Neural crest cell (in vitro differentiated cells): Measurements from ENCODE around the genes PLEKHG5 and KLHL21.

DNA sequence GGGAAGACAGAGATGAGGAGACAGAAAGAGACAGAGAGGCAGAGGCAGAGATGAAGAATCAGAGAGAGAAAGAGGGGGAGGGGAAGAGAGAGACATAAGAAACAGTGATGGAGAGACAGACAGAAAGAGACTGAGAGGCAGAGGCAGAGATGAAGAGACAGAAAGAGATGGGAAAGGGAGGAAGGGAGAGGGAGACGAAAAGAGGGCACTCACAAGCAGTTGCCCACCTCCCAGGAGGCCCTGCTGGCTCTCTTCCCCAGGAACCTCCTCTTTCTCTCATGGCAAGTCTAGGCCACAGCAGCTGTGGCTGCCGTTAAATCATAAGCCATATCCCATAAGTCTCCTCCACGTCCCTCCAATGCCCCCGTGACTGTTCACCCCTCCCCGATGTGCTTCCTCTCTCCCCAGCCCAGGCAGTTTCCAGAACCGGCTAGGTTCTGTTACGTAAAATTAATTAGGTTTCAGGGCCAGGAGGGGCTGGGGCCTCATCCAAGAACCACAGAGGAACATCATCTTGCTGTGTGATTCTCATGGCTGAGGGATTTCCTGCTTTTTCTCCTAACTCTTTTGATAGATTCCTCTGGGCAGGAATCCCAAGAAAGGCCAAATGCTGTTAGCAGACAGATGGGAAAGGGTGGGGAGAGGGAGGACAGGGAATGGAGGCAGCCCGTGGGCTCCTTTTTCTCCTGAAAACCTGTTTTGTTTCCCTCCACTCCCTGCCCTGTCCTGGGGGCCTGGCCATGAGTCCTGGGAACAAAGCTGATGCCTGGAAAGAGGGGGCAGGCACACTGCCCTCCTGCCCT, 141.8 kb upstream of the AJAP1 start:
- PRO-cap = no peak

DNA sequence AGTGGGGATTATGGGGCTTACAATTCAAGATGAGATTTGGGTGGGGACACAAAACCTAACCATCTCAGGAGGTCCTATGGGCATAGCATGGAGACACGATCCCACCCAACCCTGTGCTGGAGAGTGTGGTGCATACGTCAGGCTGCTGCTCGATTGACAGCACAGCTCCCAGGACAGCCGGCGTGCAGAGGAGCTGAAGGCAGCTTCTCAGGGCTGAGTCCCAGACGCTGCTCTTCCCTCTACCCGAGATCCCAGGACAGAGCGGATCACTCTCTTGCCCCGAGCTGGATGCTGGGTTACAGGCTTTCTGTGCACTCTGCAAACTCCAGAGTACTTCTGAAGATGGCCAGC, 104.2 kb downstream of the AJAP1 start:
- PRO-cap = no peak

DNA sequence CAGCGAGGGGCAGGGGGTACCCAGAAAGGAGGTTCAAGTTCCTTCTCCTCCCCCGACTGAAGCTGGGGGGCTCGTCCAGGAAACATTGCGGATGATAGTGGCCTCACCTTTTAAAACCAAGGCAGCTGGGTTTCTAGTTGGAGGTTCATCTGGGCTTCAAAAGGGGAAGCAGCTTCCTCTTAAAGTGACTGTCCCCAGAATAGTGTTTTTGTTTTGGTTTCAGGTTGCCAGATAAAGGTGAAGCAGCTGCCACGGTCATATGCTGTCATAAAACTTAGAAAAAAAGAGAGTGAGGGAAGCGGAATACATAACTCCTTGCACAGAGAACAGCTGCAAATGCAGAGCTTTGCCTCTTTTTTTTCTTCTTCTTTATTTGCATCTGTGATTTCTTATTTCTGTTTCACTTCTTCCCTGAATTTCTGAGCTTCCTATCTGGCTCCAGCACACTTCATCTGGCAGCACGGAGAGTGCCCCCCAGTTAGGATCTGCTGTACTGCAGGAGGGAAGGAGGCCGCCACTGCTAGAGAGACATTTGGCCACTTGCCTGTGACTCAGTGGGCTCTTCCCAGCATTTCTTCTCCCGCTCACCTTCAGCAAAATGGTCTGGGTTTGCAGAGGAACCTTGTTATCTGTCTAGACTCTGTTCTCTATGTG, 142.1 kb downstream of the AJAP1 start:
- PRO-cap = no peak

DNA sequence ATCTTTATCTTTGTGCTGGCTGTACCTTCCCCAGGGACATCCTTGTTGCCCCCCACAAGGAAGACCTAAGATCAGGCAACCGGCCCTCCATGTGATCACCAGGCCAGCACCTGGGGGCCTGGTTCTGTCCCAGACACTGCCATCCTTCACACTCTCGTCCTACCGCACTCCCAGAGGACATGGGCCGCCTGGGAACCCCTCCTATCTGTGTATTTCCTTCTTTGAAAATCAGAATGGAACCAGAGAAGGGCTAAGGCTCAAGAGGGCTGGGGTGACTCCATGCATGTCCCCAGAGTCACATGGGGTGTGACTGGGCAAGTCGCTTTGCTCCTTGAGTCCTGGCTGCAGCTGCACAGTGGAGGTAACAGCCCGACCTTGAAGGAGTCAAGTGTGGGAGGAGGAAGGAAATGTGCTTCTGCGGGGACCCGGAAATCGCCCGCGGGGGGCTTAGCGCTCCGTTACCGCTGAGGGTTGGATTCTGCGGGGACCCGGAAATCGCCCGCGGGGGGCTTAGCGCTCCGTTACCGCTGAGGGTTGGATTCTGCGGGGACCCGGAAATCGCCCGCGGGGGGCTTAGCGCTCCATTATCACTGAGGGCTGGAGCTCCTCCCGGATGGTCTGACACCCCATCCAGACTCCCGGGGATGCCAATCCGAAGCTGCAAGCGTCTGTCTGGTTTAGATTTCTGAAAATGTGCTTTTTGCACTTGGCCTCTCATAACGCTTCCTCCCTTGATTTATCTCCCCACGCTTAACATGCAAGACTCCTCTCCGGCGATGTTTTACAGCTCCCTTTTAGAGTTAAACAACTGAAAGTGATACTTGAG, 278.9 kb downstream of the NPHP4 start:
- PRO-cap = no peak

DNA sequence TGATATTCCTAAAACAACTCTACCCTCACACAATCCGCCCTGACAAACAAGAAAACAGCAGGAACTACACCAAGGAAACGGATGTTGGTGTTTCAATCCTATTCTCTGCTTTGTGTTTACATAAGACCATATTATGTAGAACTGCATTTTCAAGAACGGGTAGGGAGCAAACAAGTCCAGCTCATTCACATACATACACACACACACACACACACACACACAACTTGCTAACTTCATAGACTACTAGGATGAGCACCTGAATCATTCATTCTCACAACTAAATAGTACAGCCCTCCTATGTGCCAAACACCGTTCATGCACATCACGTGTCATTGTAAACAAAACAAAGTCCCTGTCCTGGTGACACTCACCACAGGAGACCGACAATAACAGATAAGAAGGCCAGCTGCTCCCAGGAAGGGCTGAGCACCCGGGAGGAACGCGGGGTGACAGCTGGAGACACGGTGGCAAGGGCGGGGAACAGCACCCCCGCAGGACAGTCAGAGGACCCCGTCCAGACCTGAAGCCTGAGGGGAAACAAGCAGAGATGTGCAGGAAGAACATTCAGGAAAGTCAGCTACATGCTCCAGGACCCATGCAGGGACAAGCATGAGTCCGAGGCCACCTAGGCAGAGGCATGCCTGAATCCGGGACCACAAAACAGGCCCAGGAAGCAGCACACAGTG, 42.9 kb downstream of the NPHP4 start:
- PRO-cap = no peak

DNA sequence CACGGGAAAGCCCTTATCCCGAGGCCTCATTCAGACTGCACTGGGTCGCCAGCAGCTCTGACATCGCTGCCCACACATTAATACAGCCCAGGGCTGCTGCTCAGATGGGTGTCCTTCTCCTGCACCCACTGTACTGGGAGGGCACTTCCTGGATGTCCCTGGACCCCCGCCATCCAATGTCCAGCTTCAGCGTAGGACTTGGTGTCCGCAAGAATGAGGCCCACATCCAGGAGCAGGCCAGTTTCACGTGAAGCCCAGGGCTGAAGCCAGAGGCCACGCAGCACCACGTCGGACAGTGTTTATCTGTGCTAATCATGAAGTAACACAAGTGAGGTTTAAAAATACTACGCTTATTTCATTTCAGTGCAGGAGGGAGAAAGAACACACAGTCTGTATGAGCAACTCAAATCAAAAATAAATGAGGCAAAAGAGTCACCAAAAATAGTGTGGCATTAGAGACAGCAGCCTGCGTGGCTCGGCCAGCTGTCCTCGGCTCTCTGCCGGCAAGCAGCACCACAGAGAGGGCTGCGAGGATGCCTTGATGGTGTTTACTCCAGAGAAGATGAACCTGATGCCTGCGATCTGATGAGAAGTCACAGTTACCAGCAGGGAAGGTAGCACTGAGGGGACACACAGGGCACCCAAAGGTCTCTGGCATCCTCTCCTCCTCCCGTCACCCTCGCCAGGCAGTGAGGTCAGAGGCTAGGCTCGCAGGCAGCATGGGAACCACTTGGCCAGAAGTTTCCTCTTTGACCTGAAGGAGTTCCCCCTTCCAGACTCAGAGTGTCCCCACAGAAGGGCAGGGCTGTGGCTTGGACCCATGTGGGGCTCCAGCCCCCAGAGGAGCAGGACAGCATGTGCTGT, 22.1 kb upstream of the NPHP4 start:
- PRO-cap = no peak

DNA sequence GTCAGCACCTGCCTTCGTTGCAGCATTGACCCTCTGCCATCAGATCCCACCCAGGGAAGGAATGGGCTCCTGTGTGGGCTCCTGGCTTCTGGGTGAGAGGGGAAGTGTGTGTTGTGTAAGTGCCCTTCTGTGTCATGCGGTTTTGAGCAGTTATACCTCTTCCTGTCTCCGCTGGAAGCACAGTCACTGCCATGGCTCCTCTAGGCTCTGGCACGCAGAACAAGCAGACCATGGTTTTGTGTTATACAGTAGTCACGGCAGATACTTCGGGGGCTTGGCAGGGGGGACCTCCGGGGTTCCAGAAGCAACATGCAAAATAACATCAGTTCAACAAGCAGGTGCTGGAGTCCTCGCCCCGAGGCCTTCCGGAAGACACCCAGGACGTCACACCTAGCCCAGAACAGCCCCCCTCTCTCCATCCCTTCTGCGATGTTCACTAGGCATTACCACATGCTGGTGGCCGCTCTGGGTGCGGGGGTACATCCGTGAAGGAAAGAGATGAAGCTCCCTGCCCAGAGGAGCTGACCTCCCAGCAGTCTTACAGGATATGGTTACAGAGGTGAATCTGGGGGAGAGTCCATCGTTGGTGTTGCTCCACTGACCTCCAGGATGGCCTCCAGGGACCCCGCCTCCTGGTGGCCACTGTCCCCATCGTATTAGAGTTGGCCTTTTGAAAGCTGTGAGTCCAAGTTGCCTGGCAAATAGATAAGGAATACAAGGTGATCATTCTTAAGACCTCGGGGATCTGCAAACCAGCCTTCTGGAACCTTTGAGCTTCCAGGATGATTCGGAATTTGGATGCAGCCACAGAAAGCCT, 17.3 kb upstream of the KCNAB2 start:
- PRO-cap = no peak

GRCh38 chr1:6035074-6035844, 10.4 kb upstream of the KCNAB2 start:
- PRO-cap = no peak

- PRO-cap = no peak
Observed at GRCh38 chr1:6058585-6059055, 12.9 kb downstream of the KCNAB2 start.

DNA sequence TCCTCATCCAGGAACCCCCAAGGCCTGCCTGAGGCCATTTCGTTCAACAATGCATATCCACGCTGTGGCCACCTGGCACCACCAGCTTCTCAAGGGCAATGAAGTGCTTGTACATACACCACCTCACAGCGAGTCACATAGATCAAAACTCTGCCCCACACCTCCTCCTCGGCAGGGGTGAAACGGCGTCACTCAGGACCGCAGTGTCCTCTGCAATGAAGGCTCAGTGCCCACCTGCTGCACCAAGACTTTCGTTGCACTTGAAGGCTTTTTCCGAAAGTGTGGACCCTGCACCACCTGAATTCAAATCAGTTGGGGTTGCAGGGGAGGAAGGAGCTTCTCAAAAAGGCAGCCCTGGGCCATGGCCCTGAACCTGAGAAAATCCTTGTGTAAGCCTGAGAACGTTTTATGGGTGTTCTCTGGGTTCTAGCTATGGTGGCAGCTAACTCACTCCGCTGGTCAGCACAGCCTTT, 2.9 kb upstream of the CHD5 start:
- PRO-cap = no peak

DNA sequence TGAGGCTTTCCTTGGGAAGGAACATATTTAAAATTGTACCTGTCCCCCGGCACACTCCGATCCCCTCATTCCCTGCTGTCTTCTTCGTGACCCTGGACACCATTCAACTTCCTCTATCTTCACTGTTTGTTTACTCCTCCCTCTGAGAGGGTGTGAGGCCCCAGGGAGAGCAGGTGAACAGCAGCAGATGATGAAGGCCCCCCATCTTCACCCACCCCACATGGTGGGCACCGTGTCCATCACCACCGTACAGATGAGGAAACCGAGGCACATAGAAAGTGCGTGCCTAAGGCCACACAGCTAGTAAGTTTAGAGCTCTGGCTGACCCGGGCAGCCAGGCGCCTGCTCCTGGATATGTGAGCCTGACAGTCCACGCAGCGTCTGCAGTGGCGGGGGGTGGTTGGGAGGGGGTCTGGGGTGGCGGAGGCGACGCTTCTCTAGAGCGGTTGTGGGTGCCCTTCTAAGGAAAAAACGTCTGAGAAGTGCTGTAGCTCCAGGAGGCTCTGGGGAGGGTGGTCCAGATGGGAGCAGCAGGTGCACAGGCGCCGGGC, 16.9 kb upstream of the GPR153 start:
- PRO-cap = no peak

GRCh38 chr1:6294489-6295175, 33.7 kb upstream of the GPR153 start:
- PRO-cap = no peak

GRCh38 chr1:6334315-6334611, 59.3 kb downstream of the ACOT7 start:
- PRO-cap = no peak

GRCh38 chr1:6353676-6354451, 39.7 kb downstream of the ACOT7 start:
- PRO-cap = no peak

- PRO-cap = no peak
Observed at GRCh38 chr1:6358775-6359223, 34.8 kb downstream of the ACOT7 start.

- PRO-cap = no peak
Observed at GRCh38 chr1:6491112-6492118, at the start of gene PLEKHG5. Gene PLEKHG5, minus strand, starts transcription at chr1:6491667.

- PRO-cap = no peak
Observed at GRCh38 chr1:6546843-6547458, 7.4 kb downstream of the NOL9 start.

DNA sequence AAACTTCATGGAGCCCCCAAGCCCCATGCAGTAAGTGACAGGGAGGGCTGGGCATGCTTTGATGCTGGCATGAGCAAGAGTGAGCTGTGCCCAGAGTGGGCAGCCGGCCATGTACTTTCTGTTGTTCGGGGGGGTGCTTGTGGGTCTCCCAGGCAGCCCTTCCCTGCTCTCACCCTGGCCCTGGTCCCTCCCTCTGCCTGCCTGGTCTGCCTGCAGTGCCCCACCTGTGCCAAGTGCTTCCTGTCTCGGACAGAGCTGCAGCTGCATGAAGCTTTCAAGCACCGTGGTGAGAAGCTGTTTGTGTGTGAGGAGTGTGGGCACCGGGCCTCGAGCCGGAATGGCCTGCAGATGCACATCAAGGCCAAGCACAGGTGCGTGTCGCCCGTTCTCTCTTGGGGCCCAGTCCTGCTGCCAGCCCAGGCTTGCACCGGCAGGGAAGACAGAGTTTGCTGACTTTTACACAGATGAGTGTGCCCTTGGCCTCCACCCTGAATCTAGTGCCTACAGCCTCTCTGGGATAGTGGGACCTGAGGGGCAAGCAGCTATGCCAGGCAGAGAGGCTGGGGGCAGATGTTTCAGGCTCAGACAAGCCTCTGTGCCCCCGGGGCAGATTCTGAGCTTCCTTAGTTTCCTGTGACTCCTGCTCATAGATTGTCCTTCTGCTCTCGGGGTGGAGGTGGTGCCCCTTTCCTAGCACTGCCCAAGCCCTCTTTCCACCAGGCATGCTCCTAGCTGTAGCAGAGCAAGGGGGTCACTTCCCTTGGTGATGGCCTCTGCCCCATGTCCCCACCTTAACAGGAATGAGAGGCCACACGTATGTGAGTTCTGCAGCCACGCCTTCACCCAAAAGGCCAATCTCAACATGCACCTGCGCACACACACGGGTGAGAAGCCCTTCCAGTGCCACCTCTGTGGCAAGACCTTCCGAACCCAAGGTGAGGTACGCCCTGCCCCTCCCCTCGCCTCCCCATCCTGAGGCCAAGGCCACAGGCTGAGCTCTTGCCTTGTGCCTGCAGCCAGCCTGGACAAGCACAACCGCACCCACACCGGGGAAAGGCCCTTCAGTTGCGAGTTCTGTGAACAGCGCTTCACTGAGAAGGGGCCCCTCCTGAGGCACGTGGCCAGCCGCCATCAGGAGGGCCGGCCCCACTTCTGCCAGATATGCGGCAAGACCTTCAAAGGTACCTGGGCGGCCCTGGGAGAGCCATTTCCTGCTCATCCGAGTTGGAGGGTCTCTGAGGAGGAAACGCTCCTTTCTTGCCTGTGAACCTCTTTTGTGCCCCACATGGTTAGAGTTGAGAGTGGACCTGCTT, 7.9 kb downstream of the ZBTB48 start:
- PRO-cap = no peak

GRCh38 chr1:6596889-6598125, 5.4 kb downstream of the KLHL21 start:
- PRO-cap = no peak

GRCh38 chr1:6602374-6602946, at the start of gene KLHL21:
Gene KLHL21, minus strand, starts transcription at chr1:6602869.
- PRO-cap = bidirectional peak, plus-strand start at chr1:6602627, minus-strand start at chr1:6602337; bidirectional peak, plus-strand start at chr1:6603119, minus-strand start at chr1:6602869